Left common carotid artery plus branches (tissue), 1 donor: ENCODE results near the genes MTHFSD and C16orf95.

DNA sequence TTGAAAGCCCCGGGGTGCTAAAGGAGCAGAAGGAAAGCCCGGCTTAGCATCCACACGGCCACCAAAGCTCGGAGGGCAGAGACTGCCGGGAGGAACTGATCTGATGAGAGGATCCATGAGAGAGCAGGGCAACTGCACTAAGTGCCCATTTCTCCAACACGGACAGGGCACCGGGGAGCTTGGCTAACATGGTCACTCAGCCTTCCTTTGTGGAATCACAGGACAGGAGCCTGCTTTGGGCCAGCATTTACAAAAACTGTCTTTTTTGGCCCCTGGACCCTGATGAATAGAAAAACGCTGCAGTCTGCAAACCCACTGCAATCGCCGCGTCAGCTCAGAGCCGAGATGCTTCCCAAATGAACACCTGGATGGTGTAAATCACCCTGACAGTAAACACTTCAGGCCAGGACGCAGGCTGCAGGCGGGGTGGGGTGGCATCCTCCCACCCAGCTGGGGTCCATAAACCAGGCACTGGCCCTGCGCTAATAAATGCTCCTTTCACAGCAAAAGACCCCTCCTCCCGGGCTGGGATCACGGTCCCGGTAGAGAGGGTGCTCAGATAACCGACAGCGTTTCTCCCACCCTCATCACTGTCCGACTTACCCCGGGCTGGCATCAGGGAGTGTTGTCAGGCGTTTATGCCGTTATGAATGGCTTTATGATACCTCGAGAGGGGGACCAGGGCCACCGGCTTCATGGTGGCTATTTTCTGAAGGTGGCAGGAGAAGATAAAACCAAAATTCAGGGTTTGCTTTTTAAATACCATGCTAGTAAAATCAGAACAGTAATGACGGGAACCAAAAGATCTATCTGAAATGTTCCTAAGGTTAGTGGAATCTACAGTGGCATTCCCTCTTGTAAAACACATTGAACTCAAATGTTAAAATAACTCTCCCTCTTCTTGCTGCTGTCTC lies 299.6 kb downstream of the IRF8 start:
- PRO-cap: no peak

GRCh38 chr16:86222460-86223851 lies 287.4 kb upstream of the FOXF1 start:
- PRO-cap: no peak

DNA sequence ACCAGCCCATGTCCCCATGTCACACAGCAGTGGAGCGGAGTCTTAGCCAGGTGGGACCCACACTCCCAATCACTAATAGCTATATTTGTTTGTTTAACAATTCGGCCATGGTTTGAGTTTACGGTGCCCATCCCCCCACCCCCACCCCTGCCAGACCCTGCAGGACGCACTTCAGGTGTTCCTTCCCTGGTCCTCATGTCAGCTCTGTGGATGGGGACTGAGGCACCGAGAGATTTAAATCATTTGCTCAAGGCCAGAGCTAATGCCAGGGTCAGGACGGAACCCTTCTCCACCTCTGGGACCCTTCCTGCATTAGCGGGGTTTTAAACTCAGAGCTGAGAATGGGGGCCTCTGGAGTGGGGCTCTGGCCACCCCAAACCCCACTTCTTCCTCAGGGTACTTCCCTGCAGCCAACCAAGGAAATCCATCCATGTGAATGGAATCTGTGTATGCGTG lies 8.7 kb upstream of the FOXF1 start:
- PRO-cap: no peak

DNA sequence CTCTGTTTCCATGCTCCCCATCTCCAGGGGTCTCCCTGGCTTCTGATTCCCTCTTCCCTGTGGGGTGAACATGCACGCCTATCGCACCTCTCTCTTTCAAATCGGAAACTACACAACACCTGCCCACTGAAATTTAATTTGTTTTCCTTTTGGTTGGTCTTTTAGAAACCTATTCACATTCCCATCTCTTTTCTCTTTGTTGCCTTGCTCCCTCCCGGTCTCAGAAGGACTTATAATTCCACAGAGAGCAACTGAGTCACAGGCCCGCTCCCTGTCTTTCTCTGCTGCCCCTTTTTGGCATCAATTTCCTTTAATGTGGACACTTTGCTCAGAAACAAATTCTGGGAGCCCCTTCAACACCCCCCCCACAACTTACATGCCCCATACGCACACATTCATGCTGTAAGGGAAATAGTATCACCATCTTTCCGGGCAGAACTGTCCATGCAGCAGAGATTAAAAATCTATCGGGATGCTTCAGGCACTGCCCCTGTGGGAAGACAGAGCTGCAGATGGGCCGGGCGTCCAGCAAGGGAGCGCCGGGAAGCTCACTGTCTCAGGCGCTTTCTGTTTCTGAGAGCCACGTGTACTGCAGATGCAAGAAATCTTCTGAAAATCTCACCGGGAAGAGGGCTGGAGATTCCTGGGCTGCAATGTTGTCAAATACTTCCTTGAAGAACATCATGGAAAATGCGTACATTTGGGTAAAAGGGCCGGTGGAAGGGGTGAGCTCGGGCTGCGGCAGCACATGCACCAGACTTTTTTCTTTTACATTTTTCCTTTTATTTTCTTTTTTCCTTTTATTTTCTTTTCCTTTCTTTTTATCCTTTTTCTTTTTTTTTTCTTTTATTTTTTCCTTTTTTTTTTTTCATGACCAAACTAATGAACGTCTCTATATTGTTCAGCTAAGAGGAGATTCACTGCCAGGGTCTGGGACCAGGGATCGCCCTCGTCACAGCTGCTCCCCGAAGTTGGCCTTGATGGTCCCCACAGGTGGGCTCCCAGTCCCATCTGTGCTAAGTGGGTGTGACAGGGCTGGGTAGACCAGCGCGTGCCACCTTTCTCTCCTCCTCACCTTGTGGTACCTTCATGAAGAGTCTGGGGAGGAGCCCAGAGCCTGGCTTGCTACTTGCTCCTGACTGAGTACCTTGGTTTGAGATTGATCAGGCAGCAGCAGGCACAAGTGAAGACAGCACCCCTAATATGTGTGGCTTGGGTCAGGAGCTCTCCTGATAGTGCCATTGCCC lies 6.9 kb upstream of the FOXF1 start:
- PRO-cap: no peak

- PRO-cap: no peak
Observed at GRCh38 chr16:86511098-86512040, 1.0 kb downstream of the FOXF1 start.

DNA sequence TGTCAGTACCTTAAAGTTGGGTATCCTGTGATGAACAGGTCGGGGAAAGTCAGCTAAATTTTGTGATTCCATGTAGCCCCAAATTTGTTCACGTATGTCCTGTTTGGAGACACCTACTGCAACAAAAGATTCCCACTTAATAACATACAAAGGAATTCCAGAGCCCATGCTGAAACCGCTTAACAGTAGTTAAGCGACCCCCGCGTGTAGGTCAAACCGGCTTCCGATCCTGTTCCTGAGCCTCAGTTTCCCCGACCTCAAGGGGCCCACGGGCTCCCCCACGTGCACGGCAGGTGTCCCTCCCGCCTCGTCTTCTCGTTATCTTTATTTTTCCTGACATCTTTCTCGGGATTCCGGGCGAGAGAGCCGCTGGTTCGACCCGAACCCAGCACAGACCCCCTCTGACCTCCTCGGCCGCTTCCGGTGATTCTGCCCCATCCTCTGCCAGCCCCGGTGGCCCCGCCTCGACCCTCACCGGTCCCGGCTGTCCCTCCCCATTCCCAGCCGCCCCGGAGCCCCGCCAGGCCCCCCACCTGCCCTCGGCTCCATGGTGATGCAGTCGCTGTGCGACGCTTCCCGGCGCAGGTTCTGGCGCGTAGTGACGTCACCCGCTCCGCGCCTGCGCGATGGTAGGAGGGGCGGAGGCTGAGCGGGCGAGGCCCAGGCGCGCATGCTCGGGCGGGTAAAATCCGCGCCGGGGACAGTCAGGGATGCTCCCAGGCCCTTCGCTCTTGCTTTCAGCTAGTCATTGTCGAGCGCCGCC lies at the start of gene MTHFSD:
TSS of gene MTHFSD (minus strand) at position 600 of the 763 bp plus-strand sequence.
- PRO-cap: bidirectional peak, plus-strand start at position 685 of the sequence, minus-strand start at position 544 of the sequence

GRCh38 chr16:86563742-86564305 lies 2.8 kb upstream of the FOXC2 start:
- PRO-cap: no peak

- PRO-cap: unidirectional peak, minus-strand start at chr16:86669888
Observed at GRCh38 chr16:86669701-86670426, 91.5 kb downstream of the FOXL1 start.

DNA sequence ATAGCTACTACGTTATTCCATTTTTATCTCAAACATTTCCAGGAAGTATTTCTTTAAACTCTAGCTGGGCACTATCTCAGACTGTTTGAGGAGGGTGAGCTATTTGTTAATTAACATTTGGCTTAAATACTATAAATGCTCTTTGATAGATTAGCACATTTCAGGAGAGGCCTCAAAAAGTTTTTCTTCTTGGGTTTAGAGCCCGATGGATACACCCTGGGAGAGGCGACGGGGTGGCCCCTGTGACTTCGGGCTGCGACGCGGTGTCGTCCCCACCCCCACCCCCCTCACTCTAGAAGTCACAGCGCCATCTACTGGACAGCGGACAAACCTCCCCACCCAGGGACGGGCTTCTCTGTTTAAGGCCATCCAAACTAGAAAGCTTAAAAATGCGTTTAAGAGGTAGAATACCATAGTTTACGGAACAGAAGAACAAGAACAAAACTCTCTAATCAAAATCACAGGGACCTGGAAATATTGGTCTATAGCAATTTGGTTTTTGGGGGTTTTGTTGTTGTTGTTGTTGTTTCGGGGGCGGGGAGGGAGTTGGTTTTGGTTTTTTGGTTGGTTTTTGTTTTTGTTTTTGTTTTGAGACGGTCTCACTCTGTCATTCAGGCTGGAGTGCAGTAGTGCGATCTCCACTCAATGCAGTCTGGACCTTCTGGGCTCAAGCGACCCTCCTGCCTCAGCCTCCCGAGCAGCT lies 254.5 kb downstream of the C16orf95 start:
- PRO-cap: no peak

DNA sequence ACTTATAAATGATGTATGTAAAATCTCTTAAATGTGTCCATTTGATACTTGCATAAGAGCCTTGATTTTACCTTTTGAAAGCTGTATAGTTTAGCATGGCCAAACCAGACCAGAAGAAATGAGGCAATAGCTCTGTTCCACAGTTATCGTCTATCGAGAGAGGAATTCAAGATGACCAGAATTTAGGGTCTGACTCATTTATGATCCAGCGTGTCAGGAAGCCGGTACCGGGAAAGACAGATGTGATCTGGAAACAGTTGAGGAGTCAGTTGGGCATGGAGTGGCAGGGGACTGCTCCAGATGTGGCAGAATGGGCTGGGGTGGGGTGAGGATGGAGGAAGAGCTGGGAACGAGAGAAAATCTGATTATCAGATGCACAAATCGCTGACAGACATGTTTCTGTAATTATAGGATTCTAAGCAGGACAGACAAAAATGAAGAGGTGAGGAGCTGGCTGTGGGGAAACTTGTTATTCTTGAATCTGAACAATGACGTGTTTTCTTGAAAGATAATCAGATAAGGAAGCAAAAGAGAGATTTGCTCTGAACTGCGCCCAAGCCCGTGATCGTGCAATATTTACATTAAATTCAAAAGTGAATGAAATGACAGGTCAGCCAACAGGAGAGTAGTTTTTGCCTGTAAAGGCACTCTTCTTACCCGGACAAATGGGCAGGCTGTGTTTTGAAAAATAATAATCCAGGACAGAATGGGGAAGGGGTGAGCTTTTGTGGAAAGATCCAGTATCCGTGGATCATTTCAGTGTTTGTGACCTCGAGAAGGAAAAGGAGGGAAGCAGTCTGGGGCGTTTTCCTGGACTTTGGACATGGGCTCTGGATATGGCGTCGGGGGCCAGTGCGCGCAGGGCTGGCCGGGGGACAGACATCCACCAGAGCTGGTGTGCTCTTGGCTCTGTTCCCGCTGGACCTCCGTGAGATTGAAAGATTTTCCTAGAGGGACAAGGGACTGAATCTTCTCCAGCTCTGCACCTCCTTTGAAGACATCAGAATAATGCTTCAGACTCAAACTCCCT lies 76.4 kb downstream of the C16orf95 start:
- PRO-cap: no peak

- PRO-cap: bidirectional peak, plus-strand start at chr16:87317496, minus-strand start at chr16:87317350
Observed at GRCh38 chr16:87317146-87318126, at the start of gene C16orf95. Gene C16orf95, minus strand, starts transcription at chr16:87317392.

DNA sequence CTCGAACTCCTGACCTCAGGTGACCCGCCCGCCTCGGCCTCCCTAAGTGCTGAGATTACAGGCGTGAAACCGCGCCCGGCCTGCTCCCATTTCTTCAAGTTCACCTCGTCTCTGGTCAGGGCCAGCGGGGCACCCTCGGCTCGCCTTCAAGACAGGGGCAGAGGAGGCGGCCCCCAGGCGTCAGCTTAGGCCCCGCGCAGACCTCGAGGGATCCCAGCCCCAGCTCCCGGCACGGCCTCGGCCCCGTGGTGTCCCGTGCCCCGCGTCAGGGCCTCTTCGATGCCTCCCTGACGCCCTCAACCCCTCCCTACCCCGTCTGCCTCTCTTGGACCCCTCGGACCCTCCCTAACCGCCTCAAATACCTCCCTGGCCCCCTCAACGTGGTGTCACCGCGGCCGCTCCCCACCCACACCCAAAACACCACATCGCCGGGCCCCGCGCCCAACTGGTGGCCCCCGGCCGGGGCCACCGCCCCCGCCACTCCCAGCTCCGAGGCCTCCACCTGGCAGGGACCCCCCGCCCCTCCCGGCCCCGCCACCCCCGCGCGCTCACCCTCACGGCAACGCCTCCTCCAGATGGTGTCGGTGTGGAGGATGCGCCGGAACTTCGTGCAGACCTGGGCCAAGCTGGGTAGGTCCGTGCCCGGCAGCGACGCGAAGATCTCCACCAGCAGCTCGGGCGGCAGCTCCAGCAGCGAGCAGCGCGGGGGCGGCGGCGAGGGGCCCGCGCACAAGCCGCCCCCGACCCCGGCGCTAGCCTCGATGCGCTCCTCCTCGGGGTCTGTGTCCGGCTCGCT lies 525 bp downstream of the FBXO31 start:
- PRO-cap: no peak

DNA sequence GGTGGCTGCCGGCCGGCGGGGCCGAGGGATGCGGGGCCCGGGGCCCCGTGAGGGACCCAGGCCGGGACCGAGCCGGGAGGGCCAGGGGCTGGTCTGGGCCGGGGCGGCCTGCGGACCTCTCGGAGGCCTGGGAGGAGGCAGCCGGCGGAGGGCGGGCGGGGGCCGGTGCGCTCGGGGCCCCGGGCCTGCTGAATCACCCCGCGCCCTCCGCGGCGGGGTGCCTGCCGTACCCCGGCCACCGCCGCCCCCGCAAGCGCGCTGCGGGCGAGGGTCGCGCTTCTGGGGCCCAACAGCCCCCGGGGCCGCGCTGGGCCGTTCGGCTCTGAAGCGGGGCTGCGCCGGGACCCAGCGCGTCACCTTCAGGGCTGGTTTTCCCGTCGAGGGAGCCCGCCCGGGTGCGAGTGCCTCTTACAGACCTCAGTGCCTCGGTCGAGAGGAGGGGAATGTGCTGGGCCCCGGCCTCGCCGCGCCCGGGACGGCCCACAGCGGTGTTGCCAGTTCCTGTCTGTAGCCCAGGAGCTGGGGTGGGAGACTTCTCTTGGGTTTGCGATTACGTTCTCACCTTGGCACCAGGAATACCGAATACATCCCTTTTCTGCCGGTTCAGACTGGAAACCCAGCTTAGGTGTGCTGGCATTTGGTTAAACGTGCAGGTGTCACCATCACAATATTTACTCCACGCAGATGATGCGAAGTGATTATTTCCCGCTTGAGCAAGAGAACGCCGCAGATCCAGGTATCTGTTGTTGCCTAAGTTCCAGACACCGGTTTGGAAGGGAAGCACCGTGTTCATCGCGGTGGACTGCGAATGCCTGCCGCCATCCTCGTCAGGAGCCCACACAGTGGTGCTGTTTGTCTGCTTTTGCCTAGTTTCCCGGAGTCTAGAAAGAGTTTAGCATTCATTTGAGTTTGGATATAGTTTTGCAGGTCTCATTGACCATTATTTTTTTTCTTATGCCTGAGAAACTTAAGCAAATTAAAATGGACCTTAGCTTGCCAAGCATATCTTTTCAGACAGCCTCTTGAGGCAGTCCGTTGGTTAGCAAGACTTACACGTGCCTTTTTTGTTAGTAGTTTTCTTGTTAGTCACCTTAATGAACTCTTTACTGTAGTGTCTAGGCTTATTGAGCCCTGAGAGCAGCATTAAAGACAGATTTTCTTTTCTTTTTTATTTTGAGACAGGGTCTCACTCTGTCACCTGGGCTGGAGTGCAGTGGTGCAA lies 859 bp downstream of the MAP1LC3B start:
- PRO-cap: no peak

DNA sequence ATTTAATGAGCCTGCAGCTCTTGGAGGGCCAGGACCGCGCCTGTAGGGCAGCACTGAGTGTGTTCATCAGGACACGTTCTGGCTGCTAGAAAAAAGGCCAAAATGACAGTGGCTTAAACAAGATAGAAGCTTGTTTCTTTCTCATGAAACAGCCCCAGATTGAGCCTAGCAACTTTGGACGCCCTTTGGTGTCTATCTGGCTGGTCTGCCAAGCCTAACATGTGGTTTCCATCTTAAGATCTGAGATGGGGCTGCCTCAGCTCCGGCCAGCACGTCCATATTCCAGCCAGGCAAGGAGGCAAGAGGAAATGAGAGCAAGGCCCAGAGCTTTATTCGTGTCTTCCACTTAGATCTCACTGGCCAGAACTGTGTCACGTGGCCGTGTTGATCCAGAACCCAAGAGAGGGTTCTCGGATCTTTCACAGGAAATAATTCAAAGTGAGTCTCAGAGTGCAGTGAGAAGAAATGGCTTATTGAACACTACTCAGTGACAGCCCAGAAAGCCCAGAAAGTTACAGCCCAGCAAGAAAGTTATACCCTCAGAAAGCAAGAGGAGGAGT lies 28.9 kb upstream of the ZCCHC14 start:
- PRO-cap: no peak

DNA sequence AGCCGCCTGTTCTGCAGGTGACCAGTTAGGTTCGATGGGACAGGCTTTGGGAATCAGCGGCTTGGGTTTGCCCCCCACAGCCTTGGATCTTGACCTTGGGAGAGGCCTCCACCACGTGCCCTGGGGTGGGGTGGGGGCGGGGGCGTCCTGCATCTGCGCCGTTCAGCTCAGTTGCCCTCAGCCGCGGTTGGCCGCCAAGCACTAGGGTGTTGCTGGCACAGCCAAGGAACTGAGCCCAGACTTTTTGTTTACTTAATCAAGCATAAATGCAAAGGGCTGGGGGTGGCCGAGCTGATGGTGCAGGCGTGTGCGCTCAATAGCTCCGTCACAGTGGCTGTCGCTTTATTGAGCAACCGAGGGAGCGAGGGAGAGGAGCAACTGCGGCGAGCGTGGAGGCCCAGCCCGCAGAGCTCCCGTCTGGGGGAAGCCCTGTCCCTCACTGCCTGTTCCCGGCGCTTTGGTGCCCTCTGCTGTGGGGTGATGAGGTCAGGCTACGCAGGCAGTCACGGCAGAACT lies 33.9 kb downstream of the JPH3 start:
- PRO-cap: no peak

- PRO-cap: no peak
Observed at GRCh38 chr16:87739752-87740270, 26.0 kb downstream of the KLHDC4 start.

DNA sequence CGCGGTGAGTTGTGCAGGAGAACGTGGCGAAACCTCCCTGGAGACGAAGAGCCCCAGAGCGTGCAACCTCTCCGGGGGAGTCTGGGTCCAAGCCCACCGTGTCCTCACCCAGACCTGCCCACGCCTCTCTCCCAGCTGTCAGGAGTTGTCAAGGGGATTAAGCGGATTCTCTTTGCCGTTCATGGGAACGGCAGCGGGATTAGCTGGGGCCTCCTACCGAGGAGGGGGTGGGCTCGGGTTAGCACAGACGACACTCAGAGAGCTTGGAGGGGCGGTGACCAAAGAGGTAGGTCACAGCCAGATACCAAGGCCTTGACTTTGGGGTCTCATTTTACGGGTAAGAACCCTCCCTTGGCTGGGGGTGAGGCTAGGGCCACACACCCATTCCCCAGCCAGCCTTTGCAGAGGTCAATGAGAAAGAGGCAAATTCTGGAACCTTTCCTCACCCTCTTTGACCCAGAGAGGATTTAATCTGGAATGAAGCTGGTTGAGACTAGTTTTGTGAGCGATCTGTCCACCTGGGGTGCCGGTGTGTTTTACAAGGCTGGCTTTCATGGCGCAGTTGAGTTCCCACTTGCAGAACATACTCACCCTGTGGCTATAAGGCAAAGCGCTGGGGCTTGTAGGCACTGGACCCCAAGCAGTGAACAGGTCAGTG lies 46.5 kb downstream of the SLC7A5 start:
- PRO-cap: no peak

GRCh38 chr16:87840155-87840466 lies 29.2 kb downstream of the SLC7A5 start:
- PRO-cap: no peak

GRCh38 chr16:87852692-87853609 lies 16.4 kb downstream of the SLC7A5 start:
- PRO-cap: no peak

DNA sequence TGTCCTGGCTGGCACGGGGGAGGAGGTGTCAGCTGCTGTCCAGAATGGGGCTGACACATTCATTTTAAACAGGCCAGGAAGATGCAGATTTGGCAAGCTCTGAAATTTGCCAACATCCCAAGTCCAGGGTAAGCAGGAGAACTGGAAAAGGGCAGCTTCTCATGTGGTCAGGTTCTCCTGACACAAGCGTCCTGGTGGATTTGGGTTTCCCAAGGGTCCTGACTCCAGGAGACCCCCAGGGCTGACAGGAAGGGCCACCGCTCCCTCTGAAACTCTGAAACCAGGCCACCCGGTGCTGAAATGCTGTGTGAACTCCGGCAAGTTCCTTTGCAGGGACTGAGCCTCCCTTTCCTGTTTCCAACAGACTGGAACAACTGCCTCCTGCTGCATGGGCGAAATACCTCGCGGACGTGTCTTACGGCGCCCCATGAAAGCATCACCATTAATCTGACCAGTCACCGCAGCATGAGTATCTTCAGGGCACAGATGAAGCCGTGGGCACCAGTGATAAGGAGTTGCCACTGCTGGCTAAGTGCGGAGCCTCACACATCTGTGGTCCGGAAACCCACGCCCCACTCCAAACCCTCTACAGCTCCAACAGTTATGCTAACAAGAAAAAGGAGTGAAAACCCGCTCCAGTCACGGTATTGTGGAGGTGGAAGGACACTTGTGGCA lies 11.3 kb downstream of the SLC7A5 start:
- PRO-cap: no peak